Metastatic Pancreatic Carcinoma in the Ovary (tissue), 1 donor: Measurements from ENCODE around the genes LORICRIN, S100A3 and S100A13.

DNA sequence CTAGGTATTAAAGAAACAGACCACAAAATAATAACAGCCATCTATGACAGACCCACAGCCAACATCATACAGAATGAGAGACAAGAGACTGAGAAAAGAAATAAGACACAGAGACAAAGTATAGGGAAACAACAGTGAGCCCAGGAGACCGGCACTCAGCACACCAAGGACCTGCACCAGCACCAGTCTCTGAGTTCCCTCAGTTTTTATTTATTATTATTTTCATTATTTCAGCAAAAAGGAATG, 6.2 kb downstream of the SPRR2E start:
- PRO-cap: no peak

GRCh38 chr1:153122690-153123577, 9.6 kb upstream of the SPRR2F start:
- PRO-cap: no peak

DNA sequence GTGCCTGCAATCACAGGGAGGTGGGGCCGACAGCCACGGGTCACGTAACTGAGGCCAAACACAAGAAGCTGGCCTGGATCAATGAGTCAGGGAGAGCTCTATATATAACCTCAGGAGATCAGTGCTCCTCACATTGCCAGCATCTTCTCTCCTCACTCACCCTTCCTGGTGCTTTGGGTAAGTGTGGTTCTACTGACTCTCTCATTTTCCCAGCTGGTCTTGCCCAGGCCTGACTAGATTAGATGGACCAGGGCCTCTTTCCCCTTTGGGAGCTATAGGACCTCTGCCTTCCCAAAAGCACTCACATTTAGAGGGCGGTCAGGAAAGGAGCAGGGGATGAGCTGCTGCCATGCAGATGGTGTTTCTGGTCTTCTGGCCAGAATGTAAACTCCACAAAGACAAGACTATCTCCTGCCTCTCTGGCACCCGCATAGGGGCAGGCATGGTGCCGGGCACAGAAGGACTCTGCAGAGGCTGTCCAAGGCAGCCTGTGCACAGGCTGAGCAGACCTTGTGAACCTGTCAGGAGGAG, at the start of gene LORICRIN:
TSS of gene LORICRIN (plus strand) at position 131 of the 531 bp plus-strand sequence.
- PRO-cap: no peak

- PRO-cap: no peak
These were observed 20.0 kb downstream of the PGLYRP3 start for GRCh38 chr1:153292477-153293514.

DNA sequence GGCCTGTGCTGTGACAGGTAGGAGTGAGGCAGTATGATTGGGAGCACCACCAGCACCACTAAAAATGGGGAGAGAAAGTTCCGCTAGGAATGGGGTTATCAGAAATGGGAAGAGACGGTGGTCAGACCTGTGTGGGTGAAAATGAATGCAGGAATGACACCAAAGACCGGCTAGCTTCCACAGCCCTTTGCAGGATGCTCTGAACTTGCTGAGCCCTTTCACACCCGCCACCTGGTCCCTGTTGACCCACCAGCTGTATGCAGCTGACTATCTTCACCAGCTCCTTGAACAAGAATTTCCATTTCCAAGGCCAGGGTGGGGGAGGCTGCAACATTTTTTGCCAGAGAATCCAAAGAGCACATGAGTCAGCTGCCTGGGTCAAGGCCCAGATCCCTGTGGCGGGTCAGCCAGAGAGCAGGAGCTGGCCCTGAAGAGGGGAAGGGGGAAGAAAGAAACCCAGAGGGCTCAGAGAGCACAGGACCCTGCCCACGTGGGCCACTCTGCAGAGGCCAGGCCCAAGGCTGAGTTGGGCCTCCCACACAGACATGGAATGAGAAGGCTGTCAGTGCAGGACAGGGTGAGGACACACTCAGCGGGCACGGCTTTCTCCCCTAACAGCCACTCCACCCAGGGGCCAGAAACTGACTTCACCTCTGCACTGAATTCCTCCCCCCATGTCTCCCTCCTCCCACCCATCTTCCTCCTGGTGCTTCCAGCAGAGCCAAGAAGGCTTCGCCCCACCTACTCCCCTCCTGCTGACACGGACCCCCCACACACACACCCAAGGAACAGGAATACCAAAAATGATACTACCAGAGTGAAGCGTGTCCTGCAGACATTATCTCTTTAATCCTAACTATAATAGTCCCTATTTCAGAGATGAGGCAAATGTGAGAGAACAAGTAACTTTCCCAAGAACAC, 28.9 kb downstream of the S100A6 start:
- PRO-cap: no peak

GRCh38 chr1:153531882-153533115, 3.5 kb downstream of the S100A6 start:
- PRO-cap: no peak

GRCh38 chr1:153548926-153549656, at the start of gene S100A3:
Gene S100A3 (minus strand): TSS chr1:153549258.
- PRO-cap: no peak

DNA sequence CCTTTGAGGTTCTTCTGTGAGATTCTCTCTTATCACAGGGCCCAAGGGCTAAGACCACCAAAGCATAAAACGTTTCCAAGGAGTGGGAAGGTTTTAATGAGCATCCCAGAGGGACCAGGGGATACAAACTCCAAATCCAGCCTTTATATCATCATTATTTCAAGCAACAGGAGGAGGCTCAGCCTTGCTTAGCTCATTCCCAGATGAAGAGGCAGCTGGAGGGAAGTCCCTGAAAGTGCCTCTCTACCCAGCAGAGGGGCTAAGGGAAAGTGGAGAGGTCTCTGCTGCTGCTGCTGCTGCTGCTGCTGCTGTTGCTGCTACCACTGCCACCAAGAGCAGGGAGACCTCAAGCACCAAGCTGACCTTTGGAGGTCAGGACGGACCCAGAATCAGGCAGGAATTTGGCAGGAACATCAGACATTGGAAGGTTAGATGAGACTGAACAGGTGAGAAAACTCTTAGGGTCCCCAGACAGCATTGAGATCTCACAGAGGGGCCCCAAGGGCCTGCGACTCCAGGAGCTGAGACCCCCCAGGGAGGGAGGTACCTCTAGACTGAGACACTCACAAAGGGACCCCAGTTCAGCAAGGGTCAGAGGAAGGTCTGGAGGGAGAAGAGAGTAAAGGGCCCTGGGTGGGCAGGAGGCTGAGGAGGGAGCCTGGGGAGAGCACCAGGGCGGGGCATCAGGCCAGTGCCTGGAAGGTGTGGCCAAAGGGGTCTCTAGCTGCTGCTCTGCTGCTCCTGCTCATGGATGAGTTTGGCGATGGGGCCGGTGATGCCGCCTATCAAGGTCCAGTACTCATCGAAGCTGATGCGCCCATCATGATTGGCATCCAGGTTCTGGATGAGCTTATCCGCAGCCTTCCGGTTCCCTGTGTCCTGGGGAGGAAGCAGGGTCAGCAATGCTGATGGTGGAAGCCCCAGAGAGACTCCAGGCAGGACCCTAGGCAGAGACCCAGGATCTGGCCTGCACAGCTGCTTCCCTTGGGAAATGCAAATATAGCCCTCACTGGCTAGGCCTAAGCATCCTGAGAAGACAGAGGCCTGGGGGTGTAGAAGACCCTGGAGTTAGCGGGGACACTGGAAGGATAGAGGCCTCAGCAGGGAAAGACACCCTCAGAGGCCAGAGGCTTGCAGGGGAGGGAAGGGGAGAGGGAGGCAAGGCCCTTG, 5.7 kb downstream of the S100A16 start:
- PRO-cap: no peak

GRCh38 chr1:153626863-153627769, at the start of gene S100A13:
Gene S100A13 (minus strand): TSS chr1:153627505.
- PRO-cap: bidirectional peak, plus-strand start at chr1:153627086, minus-strand start at chr1:153626914; bidirectional peak, plus-strand start at chr1:153627387, minus-strand start at chr1:153627383; unidirectional peak, minus-strand start at chr1:153627505; unidirectional peak, minus-strand start at chr1:153627586

DNA sequence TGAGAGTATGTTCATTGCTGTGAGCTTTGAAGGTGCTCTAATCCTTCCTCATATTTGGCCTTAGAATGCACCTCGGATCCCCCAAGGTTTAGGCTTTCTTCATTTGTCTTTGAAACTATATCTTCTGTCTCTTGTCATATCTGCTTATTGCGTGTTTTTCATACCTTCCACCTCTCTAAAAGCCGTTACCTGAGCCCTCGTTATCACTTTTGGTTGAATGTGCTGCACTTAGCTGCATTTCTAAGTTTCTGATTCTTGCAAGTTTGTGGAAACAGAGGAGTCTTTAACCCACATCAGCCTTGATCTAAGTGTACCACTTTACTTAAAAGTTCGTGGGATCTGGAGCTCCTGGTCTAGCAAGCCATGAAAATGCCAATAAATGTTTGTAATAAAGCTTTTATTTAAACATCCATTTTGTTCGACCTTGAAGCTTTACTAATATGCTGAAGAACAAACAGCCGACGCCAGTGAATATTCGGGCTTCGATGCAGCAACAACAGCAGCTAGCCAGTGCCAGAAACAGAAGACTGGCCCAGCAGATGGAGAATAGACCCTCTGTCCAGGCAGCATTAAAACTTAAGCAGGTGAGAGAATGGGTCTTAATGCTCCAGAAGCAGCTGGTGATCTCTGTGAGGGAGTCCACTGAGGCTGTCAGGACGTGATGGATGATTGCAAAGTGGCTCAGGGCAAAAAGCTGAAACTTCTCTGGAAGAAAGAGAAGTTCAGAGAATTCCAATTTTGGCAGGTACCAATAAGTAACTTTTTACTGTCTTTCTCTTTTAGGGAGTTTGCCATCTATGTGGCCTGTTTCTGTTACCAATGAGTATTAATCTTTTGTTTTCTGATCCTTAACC, 4.2 kb downstream of the CHTOP start:
- PRO-cap: no peak

GRCh38 chr1:153645248-153646374, 11.7 kb downstream of the CHTOP start:
- PRO-cap: no peak

- PRO-cap: no peak
These were observed 9.1 kb downstream of the NPR1 start for GRCh38 chr1:153687607-153688003.

- PRO-cap: no peak
These were observed 2.7 kb downstream of the INTS3 start for GRCh38 chr1:153730353-153731187.

DNA sequence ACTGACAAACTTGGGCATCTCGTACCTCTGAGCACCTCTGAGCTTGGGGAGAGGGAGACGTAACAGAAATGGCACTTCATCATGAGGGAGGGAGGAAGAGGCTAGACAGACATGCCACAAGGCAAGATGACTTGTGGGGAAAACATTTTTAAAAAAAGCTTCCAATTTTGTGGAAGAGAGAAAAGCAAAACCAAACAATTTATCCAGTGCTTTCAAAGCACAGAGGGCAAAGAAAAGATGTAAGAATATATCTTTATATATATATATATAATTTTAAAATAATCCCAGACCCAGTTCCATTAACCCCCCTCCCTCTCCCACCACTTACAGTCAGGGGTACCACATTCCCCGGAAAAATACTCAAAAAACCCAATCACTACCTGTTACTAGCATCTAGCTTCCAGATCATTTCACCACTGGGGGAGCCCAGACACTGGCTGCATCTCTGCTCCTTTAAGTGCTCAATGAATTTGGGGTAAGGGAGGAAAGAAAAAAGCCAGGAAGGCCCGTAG, 32.7 kb downstream of the SLC27A3 start:
- PRO-cap: no peak

- PRO-cap: no peak
These were observed 30.4 kb downstream of the GATAD2B start for GRCh38 chr1:153892317-153892763.

GRCh38 chr1:153921469-153921995, 1.2 kb downstream of the GATAD2B start:
- PRO-cap: no peak

GRCh38 chr1:153933117-153933429, 10.3 kb upstream of the GATAD2B start:
- PRO-cap: no peak

GRCh38 chr1:153933486-153934010, 10.8 kb upstream of the GATAD2B start:
- PRO-cap: no peak

DNA sequence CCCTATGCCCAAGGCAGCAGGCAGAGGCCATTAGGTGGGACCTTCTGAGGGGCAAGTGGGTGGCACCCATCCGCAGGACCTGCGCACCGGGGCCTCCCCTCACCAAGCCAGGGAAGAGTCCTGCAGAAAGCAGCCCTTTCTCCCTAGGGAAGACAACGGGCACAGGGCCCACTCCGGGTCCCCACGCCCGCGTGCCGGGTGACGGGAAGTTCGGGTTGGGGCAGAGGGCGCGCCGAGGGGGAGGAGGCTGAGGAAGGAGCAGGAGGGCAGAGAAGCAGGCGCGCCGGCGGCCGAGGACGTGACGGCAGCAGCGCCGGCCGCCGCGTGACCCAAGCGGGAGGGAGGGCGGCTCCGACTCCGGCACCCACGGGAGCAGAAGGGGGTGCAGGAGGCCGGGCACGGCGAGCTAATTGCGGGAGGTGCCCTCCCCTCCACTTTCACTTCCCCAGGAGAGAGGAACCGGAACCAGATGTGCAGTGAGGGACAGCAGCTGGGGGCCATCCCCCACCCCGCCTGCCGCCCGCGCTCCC, 730 bp downstream of the DENND4B start:
- PRO-cap: bidirectional peak, plus-strand start at position 375 of the sequence, minus-strand start at position 300 of the sequence

DNA sequence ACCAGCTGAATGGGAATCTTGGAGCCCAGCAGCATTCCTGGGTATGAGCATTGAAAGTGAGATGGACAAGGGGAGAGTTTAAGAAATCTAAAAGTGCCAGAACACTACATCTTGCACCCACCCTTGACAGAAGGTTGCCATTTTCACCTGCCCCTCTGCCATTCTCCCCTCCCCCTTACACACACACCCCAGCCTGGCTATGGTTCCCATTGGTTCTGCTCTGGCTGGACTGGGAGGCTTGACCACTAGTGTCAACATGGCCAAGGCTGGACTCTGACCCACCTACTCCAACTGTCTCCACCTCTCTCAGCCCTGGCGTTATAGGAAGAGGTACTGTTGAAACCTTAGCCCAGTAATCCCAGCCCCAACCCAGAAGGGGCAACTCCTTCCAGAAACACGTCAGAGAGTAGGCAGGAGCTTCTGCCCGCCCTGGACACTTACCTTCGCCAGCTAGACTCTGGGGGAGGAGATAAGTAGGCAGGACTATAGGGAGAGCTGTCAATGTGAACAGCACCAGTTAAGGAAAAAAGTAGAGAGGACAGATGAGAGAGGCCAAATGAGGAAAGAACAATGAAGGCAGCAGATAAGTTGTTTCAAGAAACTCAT, 4.5 kb downstream of the CRTC2 start:
- PRO-cap: no peak